Endothelial cell (in vitro differentiated cells): Measurements from ENCODE around the genes SPC24, ANGPTL8, SWSAP1, EPOR, RGL3, ZNF823 and ZNF440.

DNA sequence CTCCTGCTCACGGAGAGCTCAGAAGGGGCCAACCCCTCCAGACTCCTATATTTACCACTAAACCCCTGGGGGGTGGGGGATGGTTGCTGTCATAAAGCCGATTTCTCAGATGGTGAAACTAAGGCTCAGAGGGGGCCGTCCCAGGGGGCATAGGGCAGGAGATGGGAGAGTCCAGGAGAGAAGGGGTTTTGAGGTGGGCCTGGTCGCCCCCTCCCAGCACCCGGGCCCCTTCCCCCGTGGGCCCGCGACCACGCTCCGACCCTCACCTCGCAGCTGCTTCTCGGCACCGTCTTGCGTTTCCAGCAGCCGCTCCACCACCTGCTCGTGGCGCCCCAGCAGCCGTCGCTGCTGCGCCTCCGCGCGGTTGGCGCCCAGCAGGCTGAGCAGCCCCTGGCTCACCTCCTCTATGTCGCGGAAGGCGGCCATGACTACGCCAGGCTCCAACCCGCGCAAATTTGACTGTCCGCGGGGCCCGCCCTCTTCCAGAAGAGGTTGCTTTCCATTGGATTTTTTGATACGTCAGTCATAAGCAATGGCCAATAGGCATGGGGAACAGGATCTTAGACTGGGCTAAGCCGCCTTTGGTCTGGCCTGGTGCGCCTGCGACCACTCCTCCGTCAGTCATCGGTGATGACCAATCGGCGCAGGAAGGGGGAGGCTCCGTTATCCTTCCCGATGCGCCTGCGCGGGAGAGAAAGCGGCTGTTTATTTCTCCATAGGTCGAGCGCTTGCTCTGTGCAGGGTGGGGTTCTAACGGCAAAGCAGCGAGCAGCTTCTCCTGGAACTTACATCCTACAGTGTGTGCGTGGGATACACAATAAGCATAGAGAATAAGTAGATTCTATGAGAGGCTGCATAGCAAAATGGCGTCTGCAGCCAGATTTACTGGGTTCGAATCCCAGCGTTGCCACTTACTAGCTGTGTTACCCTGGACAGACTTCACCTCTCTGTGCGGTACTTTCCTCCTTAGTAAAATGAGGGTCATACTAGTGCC, at the start of gene SPC24:
Gene SPC24, minus strand, starts transcription at position 432 of the 994 bp plus-strand sequence.
- PRO-cap, result bidirectional peak, plus-strand start at position 716 of the sequence, minus-strand start at position 457 of the sequence

GRCh38 chr19:11168408-11169058, 13.0 kb upstream of the SPC24 start:
- PRO-cap, result no peak

GRCh38 chr19:11215579-11215994, 18.2 kb upstream of the KANK2 start:
- PRO-cap, result no peak

- PRO-cap, result no peak
Measured at GRCh38 chr19:11239312-11240065, at the start of gene ANGPTL8. Gene ANGPTL8 (plus strand): TSS chr19:11239619.

- PRO-cap, result no peak
Measured at GRCh38 chr19:11240066-11240470, 649 bp downstream of the ANGPTL8 start.

DNA sequence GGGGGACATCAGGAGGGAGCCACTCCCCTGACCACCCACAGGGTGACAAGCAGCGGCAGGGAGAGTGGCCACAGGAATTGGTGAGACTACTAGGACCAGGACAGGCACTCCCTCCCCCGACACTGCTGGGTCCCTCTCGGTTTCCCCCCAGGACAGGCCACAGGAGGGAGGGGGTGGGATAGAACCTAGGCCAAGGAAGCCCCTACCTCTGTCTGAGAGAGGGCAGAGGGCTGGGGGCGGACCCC, 9.0 kb downstream of the DOCK6 start:
- PRO-cap, result no peak

- PRO-cap, result no peak
Measured at GRCh38 chr19:11338489-11338772, 1.0 kb downstream of the RAB3D start.

DNA sequence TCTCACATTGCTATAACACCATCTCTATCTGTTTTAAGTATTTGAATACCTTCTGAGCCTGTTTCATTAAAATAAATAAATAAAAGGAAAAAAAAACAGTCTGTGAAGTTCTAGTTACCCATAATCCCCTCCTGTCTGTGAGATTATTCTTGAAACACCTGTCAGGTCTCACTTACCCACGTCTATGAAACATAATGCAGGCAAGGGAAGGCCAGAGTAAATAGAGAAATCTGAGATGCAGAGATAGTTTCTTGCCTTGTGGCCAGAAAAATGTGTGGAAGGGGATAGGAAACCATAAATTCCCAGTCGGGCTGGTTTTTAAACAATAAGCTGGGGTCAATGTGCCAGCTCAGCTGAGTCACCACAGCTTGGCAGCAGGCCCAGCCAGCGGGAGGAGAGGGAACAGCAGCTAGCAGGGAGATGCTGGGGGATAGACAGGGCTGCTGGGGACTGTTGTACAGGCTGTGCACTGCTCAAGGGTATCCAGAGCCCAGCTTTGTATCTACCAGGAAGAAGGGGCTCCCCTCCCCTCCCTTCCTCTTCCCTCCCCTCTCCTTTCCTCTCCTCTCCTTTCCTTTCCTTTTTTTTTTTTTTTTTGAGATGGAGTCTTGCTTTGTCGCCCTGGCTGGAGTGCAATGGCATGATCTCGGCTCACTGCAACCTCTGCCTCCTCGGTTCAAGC, 1.6 kb downstream of the TMEM205 start:
- PRO-cap, result no peak

DNA sequence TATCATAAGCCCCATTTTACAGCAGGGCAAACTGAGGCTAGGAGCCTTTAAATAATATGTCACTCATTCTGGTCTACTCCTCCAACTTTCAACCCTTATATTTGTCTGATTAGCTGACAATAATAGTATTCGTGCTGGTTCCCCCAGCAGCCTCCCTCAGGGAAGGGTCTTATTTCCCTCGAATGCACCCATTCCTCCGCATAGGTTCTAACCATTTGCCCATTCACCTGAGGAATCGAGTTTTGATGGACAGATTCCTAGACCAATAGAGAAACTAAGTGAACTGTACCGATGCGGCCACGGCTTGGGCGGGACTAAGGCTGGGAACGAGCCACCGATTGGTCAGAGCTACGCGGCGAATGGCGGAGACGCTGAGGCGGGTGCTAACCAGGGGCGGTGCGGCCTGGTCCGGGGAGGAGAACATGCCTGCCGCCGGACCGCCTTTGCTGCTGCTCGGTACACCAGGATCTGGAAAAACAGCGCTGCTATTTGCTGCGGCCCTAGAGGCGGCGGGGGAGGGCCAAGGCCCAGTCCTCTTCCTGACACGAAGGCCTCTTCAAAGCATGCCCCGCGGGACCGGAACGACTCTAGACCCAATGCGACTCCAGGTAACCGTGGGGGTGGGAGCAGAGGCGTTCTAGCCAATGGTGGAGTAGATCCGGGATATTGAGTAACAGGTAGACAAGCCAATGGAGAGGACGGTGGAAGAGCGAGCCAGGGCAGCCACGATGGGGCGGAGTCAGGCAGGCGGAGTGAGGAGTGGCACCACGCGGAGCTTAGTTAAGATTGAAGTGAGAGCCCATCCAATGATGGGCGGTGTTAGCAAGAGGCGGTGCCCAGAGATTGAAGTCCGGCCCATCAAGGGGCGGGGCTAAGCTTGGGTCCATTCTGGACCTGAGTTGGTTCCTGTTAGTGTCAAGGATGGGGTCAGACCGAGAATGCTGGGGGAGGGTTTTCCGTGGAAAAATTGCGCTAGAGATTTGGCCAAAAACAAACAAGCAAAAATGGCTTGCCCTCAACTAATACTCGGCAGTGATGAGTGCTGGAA, at the start of gene SWSAP1:
Gene SWSAP1, plus strand, starts transcription at position 345 of the 1,048 bp plus-strand sequence.
- PRO-cap, result unidirectional peak, plus-strand start at position 345 of the sequence; bidirectional peak, plus-strand start at position 912 of the sequence, minus-strand start at position 589 of the sequence

GRCh38 chr19:11384166-11384651, at the start of gene EPOR:
Gene EPOR (minus strand): TSS chr19:11384314.
- PRO-cap, result bidirectional peak, plus-strand start at chr19:11384431, minus-strand start at chr19:11384313

GRCh38 chr19:11419217-11419684, at the start of gene RGL3:
Gene RGL3 (minus strand): TSS chr19:11419314.
- PRO-cap, result no peak

GRCh38 chr19:11451832-11452032, 16.3 kb downstream of the PRKCSH start:
- PRO-cap, result no peak

DNA sequence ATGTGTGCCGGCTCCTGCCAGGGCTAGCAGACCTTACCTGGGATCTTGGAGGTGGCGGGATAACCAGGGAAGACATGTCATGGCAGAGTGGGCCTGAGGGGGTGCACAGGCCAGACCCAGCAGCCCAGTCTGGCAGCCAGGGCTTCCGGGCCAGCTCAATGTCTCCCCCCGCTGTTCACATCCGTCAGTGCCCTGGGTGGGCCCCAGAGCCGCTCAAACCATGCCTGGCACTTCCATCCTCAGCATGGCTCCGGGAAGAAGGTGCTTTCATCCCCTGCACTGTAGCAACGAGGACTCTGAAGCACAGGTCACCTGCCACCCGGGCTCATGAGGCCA, 7.1 kb downstream of the ELOF1 start:
- PRO-cap, result no peak

- PRO-cap, result bidirectional peak, plus-strand start at chr19:11695069, minus-strand start at chr19:11694931
Measured at GRCh38 chr19:11694446-11695299, 44.1 kb downstream of the ZNF823 start.

DNA sequence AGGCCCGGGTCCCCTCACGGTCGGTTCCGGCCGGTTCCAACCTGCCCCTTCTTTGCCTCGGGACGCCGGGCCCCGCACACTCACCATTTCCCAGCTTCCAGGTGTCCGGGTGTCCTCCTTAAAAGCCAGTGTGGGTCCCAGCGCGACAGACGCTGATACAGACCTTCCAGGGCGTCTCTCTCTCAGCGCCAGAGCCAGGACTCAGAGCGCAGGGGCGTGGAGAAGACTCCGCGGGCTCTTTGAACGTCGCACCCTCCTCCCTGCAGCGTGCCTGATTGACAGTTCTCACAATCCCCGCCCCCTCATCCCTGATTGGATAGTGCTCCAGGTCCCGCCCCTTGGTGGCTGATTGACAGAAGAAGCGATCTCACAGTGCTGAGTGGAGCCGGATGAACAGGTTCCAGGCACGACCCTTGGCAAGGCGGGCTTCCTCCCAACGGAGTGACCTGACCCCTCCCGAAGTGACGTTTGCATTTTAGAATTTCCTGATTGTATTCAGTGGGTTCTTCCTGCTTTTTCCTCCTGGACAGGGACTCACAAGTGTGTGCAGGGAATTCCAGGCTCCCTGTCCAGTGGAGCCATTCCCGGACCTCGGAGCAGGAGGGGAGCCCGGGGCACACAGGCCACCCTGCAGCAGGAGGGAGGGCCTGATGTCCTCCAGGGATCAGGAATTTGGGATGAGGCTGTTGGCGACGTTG, at the start of gene ZNF823:
Gene ZNF823, minus strand, starts transcription at position 214 of the 698 bp plus-strand sequence.
- PRO-cap, result bidirectional peak, plus-strand start at position 566 of the sequence, minus-strand start at position 277 of the sequence

DNA sequence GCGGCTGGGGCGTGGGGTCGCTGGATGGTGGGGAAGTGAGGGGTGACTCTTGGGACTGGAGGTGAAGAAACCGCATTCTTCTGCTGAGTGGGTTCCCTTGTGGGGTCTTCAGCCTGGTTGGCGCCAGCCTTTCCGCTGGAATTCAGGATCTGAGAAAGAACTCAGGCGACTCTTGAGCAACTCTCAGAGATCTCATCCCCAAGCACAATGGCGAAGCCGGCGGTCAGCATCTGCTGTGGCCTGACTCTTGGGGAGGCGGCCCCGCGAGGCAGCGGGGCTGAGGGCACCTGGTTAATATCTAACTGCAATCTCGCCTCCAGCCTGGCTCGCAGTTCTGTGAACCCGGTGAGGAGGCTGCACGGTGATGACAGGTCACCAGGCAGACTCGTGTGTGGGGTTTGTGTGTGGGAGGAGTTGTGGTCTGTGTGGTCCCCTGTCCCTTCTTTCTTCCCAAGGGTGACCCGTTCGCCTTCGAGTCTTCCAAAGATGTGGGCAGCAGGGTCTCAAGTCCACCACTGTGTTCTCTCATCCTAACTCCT, 886 bp downstream of the ZNF441 start:
- PRO-cap, result no peak

GRCh38 chr19:11797354-11797995, 848 bp upstream of the ZNF491 start:
- PRO-cap, result no peak

- PRO-cap, result no peak
Measured at GRCh38 chr19:11811988-11812405, 2.1 kb upstream of the ZNF440 start.

- PRO-cap, result bidirectional peak, plus-strand start at chr19:11814292, minus-strand start at chr19:11814124
Measured at GRCh38 chr19:11813802-11814764, at the start of gene ZNF440. Gene ZNF440 (plus strand): TSS chr19:11814273.

GRCh38 chr19:11851614-11852223, 3.2 kb downstream of the ZNF439 start:
- PRO-cap, result no peak